H9 (cell line): Measurements from ENCODE around the gene CPA5.

DNA sequence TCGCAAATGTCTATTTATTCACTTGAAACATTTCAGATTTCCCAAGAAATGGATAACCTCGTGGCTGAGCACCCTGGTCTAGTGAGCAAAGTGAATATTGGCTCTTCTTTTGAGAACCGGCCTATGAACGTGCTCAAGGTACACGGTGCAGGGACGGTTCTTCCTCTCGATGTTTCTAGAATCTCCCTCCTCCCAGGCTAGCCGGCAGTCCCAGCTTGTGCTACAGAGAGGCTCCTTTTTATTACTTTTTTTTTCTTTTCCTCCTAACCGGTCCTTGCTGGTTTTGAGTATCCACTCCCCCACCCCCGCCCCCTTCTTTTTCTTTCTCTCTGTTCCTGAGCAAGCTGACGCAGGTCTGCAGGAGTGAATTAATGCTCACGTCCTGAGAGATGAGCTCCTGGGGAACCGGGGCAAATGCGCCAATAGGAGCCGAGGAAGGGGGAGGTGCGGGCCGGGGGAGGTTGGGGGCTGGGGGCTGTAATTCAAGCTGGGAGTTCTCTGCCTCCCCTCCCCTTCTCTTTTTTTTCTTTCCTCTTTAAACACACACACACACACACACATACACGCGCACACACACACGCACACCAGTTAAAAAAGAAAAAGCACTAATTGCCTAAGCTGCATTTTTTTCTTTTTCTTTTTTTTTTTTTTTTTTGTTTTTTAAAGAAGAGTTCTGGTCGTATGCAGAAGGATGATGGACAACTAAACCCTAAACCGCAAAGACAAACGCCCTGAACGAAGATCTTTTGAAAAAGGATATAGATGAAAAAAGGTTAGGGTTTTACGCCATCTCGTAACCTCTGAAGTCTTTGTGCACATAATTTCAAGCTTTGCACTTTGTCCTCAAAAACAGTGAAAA is 6.6 kb downstream of the CPA2 start:
- PRO-cap, result bidirectional peak, plus-strand start at position 560 of the sequence, minus-strand start at position 212 of the sequence

DNA sequence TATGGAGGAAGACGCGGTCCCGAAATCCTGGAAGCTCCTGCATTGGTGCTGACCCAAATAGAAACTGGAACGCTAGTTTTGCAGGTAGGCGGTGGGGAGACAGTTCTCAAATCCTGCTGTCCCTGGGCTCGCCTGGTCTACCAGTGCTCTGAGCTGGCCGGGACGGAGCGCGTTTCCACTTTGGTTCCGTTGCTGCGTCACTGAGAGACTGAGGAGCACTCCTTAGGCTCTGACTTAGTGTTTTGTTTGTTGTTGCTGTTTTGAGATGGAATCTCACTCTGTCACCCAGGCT is 15.3 kb downstream of the CPA4 start:
- PRO-cap, result no peak

DNA sequence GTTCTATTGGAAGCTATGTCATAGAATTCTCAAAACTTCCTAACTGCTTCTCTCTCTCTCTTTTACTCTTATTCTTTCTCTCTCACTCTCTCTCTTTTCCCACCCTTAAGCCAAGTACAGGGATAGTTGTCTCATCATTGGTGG is at the start of gene CPA5:
Gene CPA5, plus strand, starts transcription at position 42 of the 144 bp plus-strand sequence.
- PRO-cap, result no peak

DNA sequence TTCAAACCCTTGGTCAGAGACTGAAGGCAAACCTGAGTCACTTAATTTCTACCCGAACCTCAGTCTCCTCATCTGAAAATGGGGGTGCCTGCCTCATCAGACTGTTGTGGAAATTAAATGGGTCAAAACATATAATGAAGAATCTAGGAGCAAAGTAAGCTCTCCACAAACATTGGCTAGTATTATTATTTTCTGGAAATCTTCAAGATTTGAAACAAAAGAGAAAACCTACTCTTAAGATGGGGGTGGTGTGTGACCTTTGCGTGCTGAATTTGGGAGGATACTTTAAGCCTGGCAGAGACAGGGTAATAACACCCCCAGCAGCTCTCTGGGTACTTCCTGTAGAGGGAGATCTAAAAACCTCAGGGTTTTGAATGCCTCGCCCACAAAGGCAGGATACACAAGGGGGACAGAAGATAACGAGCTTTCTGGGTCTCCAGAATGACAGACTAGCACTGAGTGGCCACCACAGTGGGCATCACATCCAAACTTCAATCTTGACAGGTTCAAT is 14.0 kb downstream of the CPA1 start:
- PRO-cap, result no peak

DNA sequence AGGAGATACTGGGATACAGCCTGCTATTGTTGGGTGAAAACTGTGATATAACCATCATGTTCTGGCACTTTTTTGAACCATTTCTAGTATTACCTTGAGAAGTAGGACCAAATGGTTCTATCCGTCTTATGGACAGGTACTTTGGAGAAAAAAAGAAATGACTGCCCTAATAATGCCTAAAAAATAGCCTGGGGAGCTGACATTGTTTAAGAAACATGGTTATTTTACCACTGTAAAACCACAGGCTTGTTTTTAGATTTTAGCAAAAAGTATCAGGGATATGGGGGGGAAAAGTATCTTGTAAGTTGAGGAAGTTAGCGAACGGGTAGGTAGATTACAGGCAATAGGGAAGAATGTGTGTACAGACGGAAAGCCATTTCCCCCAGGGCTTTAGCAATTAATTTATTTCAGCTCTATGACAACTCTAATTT is 2.0 kb downstream of the MEST start:
- PRO-cap, result no peak

DNA sequence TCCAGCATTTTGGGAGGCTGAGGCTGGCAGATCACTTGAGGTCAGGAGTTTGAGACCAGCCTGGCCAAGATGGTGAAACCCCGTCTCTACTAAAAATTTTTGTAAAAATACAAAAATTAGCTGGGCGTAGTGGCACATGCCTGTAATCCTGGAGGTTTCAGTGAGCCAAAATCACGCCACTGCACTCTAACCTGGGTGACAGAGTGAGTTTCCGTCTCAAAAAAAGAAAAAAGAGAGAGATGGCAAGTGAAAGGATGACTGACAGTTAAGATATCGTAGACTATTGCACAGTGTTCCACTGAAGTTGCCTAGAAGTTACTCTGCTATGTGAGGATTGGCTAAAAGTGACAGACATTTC is 20.6 kb downstream of the MEST start:
- PRO-cap, result no peak

- PRO-cap, result no peak
These were observed 37.5 kb downstream of the MEST start for GRCh38 chr7:130529307-130529860.

GRCh38 chr7:130909994-130910647 is 176.1 kb upstream of the KLF14 start:
- PRO-cap, result no peak

- PRO-cap, result no peak
These were observed 191.4 kb upstream of the KLF14 start for GRCh38 chr7:130925466-130925785.

DNA sequence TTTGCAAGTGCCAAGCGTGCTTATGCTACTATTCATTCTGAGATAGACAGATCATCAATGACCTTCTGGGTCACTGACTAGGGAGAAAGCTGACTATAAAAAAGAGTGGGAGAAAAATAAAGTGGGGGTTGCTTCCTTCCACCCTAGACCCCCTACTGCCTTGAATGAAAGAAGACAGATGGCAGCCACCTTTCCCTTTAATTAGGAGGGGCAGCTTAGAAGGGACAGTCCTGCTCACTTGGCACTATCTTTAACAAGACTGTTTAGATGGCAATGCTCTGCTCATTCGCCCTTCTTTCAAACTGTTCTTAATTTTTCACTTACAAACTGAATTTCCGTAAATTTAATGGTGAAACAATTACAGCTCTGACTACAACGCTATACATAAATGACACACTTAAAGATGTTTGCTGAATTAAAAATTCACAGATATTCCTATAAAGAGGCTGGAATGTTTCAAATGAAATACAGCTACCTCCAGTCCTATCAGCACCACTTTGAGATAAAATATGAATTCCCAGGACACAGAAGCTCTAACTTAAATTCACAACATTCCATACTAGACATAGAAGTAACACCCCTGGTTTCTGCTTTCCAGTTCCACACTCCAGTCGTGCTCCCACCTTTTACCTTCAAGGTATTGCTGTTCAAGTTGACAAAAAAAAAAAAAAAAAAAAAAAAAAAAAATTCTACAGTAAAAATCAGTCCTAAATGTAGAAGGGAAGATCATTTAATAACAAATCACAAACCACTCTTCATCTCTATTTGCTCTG is 206.0 kb upstream of the KLF14 start:
- PRO-cap, result no peak

DNA sequence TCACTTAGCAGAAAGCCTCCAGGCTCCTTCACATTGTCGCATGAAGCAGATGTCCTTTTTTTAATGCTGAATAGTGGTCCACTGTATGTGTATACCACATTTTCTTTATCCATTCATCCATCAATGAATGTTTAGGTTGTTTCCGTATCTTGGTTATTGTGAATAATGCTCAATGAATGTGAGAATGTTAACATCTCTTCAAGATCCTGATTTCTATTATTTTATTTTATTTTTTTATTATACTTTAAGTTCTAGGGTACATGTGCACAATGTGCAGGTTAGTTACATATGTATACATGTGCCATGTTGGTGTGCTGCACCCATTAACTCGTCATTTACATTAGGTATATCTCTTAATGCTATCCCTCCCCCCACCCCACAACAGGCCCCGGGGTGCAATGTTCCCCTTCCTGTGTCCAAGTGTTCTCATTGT is 238.4 kb upstream of the KLF14 start:
- PRO-cap, result no peak

DNA sequence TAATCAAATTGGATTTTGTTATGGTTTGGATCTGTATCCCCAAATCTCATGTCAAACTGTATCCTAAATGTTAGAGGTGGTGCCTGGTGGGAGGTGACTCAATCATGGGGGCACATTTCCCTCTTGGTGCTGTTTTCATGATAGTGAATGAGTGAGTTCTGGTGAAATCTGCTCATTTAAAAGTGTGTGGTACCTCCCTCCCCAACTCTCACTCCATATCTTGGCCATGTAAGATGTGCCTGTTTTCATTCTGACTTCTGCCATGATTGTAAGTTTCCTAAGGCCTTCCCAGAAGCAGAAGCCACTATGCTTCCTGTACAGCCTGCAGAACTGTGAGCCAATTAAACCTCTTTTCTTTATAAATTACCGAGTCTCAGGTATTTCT is 239.7 kb upstream of the KLF14 start:
- PRO-cap, result no peak

- PRO-cap, result no peak
These were observed 293.4 kb upstream of the KLF14 start for GRCh38 chr7:131027129-131028104.

DNA sequence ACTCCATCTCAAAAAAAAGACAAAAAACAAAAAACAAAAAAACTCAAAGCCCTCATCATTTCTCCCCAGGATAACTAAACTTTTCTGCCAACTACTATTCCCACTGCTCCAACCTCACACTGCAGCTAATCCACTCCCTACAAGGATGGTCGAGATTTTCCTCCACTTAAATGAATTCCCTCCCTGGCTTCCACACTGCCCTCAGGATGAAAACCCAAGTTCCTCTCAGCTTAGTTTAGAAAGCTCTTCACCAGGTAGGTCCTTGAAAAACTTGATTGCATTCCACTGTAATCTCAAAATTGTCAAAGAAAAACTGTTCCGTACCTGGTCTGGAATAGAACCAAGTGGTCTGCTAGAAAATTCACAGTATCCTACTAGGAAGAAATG is 294.3 kb upstream of the KLF14 start:
- PRO-cap, result no peak

DNA sequence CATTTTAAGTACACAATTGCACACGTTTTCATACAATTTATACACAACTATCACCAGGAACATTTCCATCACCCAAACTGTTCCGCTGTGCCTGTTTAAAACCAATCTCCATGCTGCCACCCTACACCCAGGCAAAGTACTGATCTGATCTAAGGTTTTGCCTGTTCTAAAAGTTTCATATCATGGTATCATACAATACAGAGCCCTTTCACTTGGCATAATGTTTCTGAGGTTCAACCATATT is 282.9 kb upstream of the MKLN1 start:
- PRO-cap, result no peak

GRCh38 chr7:131058595-131059456 is 268.9 kb upstream of the MKLN1 start:
- PRO-cap, result no peak

- PRO-cap, result no peak
These were observed 248.4 kb upstream of the MKLN1 start for GRCh38 chr7:131078764-131080099.

DNA sequence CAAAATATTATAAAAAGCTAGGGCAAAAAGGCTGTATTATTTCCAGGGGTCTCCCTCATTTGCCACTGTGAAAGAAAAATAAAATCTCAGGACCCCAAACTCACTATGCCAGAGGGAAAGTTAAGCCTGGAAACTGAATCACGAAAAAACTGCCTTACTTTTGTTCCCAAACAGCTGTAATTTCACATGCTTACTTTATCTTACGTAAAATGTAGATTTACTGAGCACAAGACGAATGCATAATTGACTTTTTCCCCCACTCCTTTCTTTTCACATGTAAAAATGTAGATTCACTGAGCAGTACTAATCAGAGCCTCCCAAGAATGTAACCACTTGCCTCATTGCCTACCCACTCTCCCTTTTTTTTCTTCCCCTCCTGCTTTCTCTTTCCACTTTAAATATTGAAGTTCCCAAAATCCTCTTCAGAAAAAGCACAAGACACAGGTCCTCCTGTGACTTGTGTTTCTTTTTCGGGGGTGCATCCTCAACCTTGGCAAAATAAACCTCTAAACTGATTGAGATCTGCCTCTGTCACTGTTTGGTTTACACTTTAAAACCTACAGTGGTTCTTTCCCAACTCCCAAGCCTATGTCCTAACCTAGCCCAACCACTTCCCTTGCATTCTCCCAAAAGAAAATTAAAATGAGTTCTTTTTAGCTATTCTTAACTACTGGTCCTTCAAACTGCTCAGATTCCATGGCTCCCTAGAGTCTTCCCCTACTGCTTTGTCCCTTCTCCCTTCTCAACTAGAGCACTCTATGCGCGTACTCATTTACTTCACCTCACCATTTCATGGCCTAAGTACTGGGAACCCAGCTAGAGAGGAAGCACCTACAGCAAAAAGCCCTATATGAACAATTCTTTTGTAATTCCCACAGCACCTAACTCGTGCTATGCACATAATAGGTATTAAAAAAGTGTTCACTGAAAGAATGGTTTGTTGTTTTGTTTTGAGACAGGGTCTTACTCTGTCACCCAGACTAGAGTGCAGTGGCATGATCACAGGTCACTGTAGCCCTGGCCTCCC is 236.6 kb upstream of the MKLN1 start:
- PRO-cap, result unidirectional peak, plus-strand start at position 332 of the sequence; unidirectional peak, minus-strand start at position 748 of the sequence

GRCh38 chr7:131094461-131095176 is 233.1 kb upstream of the MKLN1 start:
- PRO-cap, result no peak

DNA sequence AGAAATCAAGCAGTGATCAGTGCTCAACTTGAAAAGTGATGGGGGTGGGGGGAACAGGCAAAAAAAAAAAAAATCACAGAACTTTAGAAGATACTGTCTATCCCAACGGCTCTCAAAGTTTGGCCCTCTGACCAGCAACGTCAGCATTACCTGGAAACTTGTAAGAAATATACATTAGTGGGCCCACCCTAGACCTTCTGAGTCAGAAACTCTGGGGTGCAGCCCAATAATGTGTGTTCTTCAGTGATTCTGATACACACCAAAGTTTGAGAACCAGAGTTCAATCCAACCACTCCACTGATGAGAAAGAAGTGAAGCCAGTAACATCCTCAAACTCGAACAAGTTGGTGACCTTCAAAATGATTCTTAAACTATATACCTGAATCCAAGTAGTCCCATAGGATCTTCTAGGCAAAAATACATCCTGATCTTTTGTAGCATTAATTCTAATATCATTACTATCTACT is 227.8 kb upstream of the MKLN1 start:
- PRO-cap, result no peak